Glomerular endothelial cell (primary cell): ENCODE measurements around the gene SUV39H2.

- RAMPAGE, long total RNA, result no peak
Measured at GRCh38 chr10:13298821-13299983, 662 bp downstream of the PHYH start.

DNA sequence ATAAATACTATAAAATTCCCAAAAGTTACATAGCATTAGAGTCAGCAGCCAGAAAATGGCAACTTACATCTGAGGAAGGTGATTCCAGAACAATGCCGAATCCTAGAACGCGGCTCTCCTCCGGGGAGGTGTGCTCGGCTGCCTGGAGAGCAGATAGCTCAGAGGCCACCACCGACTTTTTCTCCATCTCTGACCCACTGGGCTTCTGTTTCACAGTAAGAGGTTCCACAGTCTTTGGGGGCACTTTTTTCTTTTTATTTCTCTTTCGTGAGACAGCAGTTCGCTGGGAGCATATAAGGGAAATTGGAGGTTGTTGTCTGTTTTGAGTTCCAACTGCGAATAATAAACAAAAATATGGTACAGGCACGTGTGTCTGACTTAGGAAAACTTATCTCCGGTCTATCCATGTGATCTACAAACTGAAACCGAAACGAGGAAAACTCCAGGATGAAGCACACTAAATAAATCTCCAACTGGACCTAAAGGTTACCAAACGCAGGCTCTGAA lies 36.2 kb downstream of the BEND7 start:
- RAMPAGE, long total RNA, result no peak

DNA sequence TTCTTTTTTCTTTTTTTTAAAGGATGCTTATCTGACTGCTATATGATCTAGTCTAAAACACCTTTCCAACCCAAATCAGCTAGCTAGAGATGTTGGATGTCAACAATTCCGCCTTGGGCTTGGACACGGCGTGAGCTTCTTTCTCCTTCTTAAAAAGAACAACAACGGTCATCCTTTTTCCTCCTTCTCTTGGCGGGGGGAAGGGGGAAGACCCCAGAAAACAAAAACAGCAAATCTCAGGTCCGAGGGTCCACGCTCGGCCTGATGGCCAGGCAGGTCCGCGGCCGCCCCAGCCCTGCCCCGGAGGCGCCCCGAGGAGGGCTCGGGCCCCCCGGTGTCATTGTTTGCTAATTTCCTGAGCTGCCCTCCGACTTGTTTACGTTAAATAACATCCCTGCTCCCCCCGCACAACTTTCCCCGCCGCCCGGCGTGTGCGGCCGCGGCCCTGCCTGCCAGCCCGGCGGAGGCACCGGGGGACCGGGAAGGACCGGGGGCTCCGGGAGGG lies 876 bp downstream of the BEND7 start:
- RAMPAGE, long total RNA, result no peak

DNA sequence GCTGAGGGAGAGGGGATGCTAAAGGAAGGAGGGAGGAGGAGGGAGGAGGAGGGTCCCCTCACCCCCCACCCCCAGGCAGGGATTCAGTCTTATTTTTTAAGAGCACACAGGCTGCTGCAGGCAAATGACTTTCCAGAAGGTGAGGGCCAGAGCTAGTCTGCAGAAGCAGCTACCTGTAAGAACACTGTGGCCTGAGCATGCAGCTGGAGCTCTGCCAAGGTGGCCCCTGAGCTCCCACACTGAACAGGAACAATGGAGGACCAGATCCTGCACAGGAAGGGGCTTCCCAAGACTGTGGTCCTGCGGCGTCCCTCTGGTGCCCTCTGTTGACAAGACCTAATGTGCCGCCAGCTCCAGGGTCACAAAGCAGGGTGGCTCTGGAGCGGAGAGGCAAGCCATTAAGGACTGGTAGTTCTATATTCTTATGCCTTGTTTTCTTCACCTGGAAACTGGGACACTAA lies 7.8 kb upstream of the BEND7 start:
- RAMPAGE, long total RNA, result no peak

GRCh38 chr10:13679660-13680101 lies 92.9 kb downstream of the PRPF18 start:
- RAMPAGE, long total RNA, result no peak

DNA sequence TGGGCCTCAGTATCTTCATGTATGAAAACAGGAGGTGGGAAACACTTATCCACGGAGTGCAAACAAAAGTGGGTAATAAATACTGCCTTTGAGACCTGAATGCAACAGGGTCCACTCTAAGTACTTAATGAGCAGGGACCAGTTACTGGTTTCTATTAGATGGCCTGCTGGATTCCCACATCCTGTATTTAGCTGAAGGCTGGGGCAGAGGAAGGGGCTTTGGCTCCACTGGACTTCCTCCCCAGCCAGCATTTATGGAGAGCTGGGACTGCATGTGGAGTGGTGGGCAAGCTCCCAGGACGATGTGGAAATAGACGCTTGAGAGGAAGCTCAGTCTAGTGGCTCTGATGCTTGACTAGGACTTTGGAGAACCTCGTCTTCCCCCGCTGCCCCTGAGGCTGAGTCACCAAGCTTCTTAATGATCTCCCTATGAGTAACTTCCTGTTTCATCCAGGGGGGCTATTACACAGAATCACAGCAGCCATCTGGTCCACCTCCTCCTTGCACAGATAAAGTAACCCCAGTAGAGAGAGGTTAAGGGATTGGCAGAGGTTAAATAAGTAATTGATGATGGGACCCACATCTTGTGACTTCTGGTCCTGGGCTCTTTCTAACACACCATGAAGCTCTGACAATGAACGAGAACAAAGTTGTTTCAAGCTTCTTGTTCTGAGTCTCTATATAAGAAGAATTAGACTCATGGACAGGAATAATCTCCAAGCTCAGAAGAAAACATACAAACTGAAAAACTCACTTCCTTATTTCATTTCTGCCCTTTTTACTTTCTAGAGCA lies 126.2 kb downstream of the PRPF18 start:
- RAMPAGE, long total RNA, result no peak

GRCh38 chr10:13717896-13719055 lies 131.5 kb downstream of the PRPF18 start:
- RAMPAGE, long total RNA, result no peak

DNA sequence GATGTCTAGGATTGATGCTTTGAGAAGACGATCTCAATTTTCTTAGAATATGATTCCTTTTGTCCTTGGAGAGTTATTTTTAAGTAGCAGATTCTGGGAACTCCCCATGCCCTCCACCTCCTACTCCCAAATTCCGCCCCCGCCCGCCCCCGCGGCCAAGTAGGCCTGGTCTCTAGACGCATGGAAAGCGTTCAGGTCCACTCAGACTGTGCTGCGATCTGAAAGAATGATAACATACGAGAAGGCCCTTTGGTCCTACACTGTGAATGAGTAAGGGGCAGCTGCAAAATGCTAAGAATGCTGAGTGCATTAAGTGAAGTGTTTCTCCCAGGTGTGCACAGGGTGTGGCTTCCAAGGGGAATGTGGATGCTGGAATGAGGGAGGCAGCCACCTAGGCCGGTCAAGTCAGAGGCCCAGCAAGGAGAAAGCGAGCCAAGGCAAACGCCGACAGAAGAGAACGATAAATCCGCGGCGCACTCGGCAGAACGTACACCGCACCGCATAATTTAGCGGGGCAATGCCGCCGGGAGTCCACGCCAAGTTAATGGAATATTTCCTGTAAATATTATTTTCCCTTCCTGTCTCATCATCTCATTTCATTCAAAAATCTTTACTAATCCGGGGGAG lies 142.3 kb downstream of the PRPF18 start:
- RAMPAGE, long total RNA, result no peak

- RAMPAGE, long total RNA, result no peak
Measured at GRCh38 chr10:13853794-13854284, 267.1 kb downstream of the PRPF18 start.

- RAMPAGE, long total RNA, result no peak
Measured at GRCh38 chr10:13866101-13866533, 279.4 kb downstream of the PRPF18 start.

GRCh38 chr10:13871793-13872391 lies 285.1 kb downstream of the PRPF18 start:
- RAMPAGE, long total RNA, result no peak

DNA sequence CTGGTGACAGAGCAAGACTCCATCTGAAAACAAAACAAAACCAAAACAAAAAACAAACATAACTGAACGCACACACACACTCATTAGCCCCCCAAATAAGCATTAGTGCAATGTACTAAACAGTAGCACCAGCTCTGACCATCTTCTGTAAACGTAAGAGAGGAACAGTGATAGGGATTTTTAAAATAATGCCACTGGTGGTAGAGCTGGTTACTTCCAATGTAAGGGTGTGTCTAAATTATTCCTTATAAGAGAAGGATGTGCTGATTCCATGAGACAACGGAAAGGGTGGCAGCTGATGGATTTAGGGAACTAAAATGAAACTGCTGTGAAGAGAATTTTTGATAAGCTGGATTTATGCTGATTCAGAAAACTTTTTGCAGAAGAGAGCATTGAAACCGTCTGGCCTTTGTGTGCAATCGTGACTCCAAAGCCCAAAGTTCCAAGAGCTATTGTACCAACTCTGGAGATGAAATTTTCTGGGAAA lies 300.9 kb downstream of the PRPF18 start:
- RAMPAGE, long total RNA, result no peak

DNA sequence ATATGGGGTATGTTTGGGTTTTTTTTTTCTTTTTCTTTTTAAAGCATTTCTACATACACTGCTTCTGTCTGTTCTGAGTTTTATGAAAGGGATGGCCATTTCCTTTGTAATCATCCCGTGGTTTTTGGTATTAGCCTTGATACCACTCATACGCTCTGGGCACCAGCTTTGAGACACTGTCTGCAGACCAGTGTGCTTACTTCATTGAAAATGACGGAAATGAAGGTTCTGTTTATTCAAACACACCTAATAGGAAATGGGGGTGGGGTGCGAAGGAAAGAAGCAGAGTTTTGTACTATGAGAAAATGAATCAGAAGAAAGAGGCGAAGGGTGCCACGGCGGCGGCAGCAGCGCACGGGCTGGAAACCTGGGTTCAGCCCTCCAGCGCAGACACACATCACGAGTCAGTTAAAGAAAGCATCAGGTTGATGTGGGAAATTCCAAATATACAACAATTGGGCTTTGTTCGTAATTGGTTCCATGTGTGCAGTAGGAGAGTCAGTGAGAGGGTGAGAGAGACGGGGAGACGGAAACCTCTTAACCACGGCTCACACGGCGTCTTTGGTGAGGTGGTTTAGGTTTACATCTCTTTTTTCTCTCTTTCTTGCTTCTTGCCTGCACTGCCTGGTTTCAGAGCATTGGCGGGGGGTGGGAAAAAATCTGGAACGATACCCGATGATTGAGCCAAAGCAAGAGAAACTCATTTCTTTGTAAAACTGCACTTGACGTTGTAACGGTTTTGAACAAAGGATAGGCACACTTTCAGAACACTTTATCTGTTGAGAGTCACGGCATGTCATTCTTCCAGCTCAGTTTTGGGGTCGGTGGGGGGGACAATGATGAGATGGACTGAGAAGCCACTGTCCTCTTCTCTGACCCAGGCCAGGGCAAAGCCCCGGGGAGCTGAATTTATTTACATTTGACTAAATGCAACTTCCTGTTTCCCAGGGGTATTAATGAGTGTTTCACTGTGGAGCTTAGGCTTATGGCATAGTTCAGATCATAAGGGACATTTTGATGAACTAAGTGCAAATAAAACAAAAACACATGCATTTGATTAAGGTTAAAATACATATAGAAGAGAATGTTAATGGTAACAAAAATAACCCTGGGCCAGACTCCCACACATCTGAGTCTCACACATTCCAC lies 321.1 kb downstream of the FRMD4A start:
- RAMPAGE, long total RNA, result no peak

DNA sequence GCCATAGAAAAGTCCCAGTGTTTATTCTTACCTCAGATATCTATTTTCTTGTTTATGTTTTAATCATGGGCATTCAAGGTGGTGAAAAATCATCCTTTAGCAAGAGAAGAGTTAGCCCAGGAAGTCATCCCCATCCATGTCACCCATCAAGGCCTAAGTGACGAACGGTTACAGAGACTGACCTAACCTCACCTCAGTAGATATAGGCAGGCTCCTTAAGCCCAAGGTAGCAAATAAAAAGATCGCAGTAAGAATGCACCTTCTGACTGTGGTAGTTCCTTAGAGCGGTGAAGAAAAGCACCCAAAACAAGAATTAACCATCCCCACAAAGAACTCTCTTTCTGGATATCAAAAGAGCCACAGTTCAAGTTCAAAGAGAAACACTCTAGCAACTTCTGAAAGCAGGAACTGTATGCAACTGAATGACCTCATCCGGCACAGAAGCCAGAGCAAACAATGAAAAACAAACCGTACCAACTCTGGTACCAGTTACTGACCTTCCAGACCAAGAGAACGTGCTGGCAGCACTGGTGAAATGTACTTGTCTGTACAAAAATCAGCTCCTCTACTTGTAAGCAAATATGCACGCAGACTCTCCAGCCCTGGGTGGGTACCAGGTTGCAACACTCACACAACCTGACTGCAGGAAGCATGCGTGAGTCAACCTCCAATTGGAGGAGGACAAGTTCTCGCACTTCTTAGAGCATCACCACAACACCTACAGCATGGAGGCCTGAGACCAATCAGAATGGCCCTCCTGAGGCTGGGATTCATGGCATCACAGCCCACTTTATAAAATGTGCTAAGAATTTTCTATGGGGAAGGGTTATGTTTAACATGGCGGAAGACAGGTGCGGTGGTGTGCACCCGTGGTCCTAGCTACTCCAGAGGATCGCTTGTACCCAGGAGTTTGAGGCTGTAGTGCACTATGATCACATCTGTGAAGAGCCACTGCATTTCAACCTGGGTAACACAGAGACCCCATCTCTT lies 202.7 kb downstream of the FAM107B start:
- RAMPAGE, long total RNA, result no peak

DNA sequence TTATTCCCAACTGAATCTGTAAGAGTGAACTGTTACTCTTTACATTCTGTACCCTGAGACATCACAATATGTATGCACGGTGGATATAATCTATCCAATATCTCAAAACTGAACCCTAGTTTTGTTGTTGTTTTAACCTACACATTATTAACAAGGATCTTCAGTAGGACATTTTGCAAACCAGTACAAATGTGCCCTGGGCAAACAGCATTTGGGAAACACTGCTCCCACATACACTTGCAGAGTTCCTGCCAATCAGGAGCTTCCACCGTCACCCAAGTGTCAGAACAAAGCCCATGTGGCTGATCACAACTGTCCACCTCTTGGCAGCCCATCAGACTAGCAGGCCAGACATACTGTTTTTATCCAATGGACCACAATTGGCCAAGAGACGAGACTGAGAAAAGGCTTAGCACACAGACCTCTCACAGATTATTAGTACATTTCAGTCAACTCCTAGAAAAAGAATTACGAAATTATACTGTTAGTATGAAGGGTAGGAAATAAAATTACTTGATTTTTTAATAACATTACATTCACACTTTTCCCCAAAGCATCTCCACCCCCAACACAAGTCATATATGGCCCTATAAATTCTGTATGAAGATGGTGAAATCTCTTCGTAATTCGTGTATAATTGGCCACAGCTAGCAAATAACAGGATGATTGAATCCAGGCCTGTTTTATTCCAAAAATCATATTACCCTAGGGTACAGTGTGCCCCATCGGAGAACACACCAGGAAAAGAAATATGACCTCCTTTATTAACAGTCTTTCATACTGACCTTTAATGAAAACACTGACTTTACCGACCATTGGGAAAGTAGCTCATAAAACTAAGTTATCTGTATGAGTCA lies 200.2 kb downstream of the FAM107B start:
- RAMPAGE, long total RNA, result no peak

- RAMPAGE, long total RNA, result no peak
Measured at GRCh38 chr10:14599768-14600612, 174.7 kb downstream of the FAM107B start.

- RAMPAGE, long total RNA, result no peak
Measured at GRCh38 chr10:14601022-14601770, 173.5 kb downstream of the FAM107B start.

GRCh38 chr10:14749043-14749780 lies 25.5 kb downstream of the FAM107B start:
- RAMPAGE, long total RNA, result no peak

DNA sequence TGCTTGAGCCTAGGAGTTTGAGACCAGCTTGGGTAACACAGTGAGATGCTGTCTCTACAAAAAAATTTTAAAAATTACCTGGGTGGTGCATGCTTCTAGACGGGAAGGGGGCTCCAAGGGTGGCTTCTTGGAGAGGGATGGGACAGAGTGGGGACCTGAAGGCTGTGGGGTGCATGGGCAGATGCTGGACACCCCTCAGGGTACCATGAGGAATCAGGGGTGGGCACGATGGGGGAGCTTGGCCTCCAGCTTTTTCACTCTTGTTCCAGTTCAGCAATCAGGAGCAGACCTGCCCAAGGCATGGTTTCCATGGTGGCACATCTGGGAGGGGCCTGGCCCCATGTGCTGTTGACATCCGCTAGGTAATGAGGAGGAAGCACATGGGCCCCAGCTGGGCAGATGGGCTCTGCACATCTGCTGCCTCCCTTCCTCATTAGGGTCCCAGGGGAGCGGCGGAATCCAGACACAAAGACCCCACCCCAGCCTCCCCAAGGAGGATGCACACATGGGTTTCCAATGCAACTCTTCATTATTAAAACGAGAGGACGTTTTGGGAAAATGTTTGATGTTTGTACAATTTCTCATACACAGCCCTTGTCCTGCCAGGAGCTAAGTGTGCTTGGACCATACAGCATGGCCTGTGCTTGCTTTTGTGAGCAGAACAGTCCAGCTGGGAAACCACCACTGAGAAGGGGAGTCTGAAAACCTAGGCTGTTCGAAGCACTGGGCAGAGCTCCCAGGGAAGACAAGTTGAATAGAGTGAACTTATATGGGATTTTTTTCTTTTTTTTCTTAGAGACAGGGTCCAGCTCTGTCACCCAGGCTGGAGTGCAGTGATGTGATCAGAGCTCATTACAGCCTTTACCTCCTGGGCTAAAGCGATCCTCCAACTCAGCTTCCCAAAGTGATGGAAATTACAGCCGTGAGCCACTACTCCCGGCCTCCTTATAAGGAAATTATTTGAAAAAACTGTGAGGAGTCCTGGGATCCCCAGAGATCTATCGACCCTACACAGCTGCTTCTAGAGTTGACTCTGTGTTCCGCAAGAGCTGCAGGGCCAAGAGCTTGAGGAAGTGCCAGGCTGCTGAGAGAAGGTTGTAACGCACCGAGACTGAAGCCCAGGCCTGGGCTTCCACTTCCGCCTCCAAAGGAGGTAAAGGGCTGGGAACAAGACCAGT lies 23.6 kb downstream of the FAM107B start:
- RAMPAGE, long total RNA, result no peak

DNA sequence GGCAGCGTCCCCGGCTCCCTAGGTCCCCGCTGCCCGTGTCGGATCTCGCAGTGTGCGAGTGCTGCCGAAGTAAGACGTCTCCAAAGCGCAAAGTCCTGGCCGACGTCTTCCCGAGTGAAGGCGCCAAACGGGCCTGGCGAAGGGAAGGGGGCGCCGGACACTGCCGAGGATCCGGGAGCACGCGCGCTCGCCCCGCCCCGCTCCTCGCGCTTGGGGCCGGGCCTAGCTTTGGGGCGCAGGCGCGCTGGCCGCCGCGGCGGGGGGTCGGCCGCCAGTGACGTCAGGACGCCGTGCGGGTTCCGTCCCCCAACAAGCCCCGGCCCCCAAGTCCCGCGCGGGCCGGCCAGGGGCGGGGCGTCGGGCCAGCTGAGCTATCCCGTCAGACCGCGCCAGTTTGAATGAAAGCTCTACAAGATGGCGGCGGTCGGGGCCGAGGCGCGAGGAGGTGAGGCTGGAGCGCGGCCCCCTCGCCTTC lies at the start of gene SUV39H2:
SUV39H2 (plus strand) TSS at position 392 of the 475 bp plus-strand sequence.
- RAMPAGE, long total RNA, result start-site peak on the plus strand centred at position 394 of the sequence, 11 bp wide, 39 and 61 reads in 2 replicates